SK-N-MC (cell line): ENCODE data around the genes USP13 and SOX2.

DNA sequence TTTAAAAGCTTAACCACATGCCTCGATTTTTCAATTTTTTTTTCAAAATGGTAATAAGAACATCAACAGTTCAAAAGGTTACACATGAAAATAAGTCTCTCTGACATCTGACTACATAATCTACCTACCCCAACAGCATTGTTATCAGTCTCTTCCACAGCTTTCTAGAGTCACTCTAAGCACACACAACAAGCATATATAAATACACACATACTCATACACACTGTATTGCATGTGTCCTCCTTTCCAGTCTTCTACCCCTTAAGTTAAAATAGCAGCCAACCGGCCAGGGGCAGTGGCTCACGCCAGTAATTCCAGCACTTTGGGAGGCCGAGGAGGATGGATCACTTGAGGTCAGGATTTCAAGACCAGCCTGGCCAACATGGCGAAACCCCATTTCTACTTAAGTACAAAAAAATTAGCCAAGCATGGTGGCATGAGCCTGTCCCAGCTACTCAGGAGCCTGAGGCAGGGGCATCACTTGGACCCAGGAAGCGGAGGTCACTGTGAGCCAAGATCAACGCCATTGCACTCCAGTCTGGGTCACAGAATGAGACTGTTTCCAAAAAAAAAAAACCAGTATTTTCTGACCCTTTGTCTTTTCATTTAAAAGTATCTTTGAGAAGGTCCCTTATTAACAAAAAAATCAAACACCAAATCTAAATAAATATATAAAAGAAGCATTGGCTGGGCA, 12.1 kb downstream of the TBL1XR1 start:
- RRBS = no CpG with 5 or more reads among the region's 7 CpGs

- RRBS = no CpG with 5 or more reads among the region's 4 CpGs
Observed at GRCh38 chr3:177279475-177279731, 82.1 kb upstream of the TBL1XR1 start.

- RRBS = no CpG with 5 or more reads among the region's 12 CpGs
Observed at GRCh38 chr3:177345140-177346085, 148.1 kb upstream of the TBL1XR1 start.

GRCh38 chr3:177428982-177429311, 231.7 kb upstream of the TBL1XR1 start:
- RRBS = no CpG with 5 or more reads among the region's 1 CpG

- RRBS = no CpG with 5 or more reads among the region's 2 CpGs
Observed at GRCh38 chr3:177449762-177450174, 252.5 kb upstream of the TBL1XR1 start.

GRCh38 chr3:177781626-177782105, 584.4 kb upstream of the TBL1XR1 start:
- RRBS = no CpG with 5 or more reads among the region's 3 CpGs

GRCh38 chr3:178558549-178559303, 22.5 kb downstream of the KCNMB2 start:
- RRBS = no CpG with 5 or more reads among the region's 9 CpGs

- RRBS = no CpG with 5 or more reads among the region's 17 CpGs
Observed at GRCh38 chr3:179464098-179464914, 13.0 kb upstream of the GNB4 start.

DNA sequence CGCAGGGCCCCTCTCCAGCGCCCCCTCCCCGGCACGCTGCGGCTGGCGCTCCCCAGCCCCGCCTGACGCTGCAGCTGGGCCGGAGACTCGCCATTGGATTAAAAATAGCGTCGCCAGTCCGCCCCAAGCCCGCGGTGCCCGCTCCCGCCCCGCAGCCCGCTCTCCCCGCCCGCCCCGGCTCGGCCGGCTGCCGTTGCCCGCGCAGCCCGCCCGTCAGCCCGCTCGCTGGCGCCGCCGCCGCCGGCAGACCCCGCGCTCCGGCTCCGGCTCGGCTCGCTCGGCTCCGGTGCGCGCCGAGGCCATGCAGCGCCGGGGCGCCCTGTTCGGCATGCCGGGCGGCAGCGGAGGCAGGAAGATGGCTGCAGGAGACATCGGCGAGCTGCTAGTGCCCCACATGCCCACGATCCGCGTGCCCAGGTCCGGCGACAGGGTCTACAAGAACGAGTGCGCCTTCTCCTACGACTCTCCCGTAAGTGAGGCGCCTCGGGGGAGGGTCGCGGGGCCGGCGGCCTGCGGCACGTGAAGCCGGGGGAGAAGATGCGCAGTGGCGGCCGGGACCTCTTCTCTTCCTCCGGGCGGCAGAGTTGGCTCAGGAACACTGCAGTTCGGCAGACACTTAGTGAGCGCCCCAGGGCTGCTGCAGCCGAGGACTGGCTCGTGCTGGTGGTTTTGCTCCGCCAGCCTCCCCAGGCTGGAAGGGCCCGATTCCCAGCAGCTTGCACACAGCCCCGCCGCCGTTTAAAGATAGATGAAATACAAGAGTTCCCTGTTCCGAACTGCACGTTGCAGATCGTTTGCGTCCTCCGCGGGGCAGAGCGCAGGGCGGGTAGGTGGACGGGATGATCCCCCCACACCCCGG, at the start of gene USP13:
Gene USP13, plus strand, starts transcription at position 116 of the 859 bp plus-strand sequence.
- RRBS = under 1% methylated on average over 46 of the region's 98 CpGs

- RRBS = no CpG with 5 or more reads among the region's 5 CpGs
Observed at GRCh38 chr3:180478735-180479047, 123.3 kb upstream of the TTC14 start.

- RRBS = no CpG with 5 or more reads among the region's 7 CpGs
Observed at GRCh38 chr3:180830165-180830364, 82.4 kb upstream of the FXR1 start.

GRCh38 chr3:181699073-181700184, 12.3 kb upstream of the SOX2 start:
- RRBS = no CpG with 5 or more reads among the region's 17 CpGs

- RRBS = 4% methylated on average over 4 of the region's 35 CpGs
Observed at GRCh38 chr3:181711615-181712281, at the start of gene SOX2. SOX2 (plus strand) TSS chr3:181711925.

DNA sequence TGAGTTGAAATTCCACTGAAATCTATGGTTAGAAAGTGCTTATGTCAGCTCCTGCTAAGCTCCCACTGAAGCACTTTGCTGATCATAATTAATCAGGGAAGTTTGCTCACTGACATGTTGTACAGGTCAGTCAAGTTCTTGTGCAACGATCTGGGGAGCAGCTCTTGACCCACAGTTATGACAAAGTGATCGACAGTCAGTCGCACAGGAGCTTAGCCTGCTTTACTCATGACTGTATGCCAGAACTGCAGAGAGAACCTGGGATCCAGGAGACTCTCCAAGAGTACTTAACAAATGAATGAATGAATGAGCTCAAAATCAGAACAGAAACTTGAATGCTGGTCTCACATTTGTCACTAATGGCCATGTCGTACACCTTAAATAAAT, 453.6 kb downstream of the SOX2 start:
- RRBS = no CpG with 5 or more reads among the region's 4 CpGs

DNA sequence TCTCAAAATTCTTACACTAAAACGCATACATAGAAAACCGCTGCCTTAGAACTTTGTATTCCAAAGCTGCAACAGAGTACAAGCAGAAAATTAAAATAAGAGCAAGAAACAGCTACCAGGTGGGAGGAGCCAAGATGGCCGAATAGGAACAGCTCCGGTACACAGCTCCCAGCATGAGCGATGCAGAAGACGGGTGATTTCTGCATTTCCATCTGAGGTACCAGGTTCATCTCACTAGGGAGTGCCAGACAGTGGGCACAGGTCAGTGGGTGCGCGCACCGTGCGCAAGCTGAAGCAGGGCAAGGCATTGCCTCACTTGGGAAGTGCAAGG, 367.4 kb upstream of the ATP11B start:
- RRBS = no CpG with 5 or more reads among the region's 10 CpGs

- RRBS = no CpG with 5 or more reads among the region's 2 CpGs
Observed at GRCh38 chr3:182880697-182881070, 87.4 kb downstream of the ATP11B start.

GRCh38 chr3:183115946-183116665, 16.8 kb upstream of the MCCC1 start:
- RRBS = no CpG with 5 or more reads among the region's 27 CpGs

DNA sequence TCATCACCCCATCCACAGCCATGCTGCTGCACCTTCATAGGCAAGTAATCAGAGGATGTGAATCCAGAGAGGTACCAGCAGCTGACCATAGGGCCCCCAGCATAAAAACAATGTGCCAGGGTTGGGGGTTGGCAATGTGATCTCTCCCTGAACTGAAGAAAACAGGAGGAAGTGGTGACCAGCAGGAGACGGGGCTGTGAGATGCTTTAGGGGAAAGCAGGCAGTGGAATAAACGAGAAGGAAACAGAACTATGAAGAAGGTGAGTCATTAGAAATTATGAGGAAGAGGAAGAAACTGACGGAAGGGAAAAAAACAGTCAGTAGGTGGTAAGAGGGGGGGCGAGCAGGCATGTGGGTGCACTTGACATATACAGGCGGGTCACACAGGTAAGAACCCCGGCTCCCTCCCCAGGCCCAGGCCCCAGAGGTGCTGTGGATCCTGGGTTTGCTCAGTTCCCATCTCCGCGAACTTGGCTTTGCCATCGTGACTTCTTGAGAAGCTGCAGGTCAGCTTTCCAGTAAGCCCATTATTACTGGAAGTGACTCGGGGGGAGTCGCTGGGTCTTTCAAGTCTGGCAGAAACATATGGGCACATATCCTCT, 42.1 kb upstream of the B3GNT5 start:
- RRBS = no CpG with 5 or more reads among the region's 11 CpGs

GRCh38 chr3:183264850-183265852, 12.1 kb downstream of the B3GNT5 start:
- RRBS = no CpG with 5 or more reads among the region's 17 CpGs

- RRBS = no CpG with 5 or more reads among the region's 24 CpGs
Observed at GRCh38 chr3:183269358-183270469, 16.7 kb downstream of the B3GNT5 start.